GM12878 (cell line): Measurements from ENCODE around the gene BDP1.

DNA sequence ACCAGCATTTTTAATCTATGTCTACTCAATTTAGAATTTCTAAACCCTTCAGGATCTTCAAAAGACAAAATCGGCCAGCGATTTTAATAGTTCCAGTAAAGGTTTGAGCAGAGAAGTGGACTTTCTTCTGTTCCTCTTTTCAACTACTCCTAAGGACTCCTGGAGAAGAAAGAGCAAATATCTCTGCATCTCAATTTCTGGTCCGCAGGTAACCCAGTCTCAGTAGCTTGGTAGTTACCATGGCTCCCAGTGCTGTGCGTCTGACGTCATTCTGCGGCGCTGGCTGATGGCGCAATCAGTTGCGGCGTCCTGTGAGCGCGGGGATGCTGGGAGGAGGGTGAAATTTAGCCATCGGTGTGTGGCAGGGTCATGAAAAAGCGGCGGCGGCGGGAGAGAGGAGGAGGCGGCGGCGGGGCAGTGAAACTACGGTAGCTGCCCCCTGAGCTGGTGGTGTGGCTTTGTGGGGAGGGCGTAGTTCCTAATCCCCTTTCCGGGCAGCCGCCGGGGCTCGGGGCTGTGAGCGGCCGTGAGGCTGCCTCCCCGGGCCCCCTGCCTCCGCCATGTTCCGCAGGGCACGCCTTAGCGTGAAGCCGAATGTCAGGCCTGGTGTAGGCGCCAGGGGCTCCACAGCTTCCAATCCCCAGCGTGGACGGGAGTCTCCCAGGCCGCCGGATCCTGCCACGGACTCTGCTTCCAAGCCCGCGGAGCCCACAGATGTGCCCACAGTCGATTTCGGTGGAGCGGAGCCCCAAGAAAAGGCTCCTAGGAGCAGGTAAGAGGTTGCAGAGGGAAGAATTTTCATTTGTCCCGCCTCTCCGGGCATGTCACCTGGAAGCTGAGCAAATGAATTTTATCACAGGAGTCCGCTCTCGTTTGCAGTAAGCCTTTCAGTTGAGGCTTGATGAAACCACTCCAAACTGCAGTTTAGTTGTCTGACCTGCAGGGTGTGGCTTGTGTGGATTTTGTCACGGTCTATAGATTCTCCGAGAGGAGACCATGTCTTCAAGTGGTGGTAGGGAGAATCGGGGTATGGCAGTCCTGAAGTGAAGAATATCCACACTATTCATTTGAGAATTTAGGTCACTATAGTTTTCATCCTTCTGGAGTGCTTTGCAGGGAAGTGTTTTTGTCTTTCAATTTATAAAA, at the start of gene BDP1:
TSS of gene BDP1 (plus strand) at position 334 of the 1,146 bp plus-strand sequence.
- RAMPAGE, long total RNA, result start-site peak on the plus strand centred at position 350 of the sequence, 9 bp wide, 73 and 86 reads in 2 replicates
- RRBS, 2 experiments, result under 1 to 3% methylated on average over 5 of the region's 52 CpGs
CAGE:
- cytosol, long polyA minus RNA, result start-site peak on the plus strand centred at position 346 of the sequence, 30 bp wide, 1,782 reads
- cytosol, long polyA plus RNA, result start-site peak on the plus strand centred at position 331 of the sequence, 5 bp wide, 193 and 193 reads in 2 replicates
- long polyA plus RNA, result start-site peak on the plus strand centred at position 490 of the sequence, 357 bp wide, 258 and 375 reads in 2 replicates
- nucleolus, long total RNA, result start-site peak on the plus strand centred at position 346 of the sequence, 24 bp wide, 446 reads
- nucleus, long polyA plus RNA, result start-site peak on the plus strand centred at position 335 of the sequence, 12 bp wide, 872 and 1,152 reads in 2 replicates
- nucleus, long total RNA, result no peak

- RAMPAGE, long total RNA, result no peak
- RRBS, 2 experiments, result no CpG with 5 or more reads among the region's 3 CpGs
CAGE:
- cytosol, long polyA minus RNA, result no peak
- cytosol, long polyA plus RNA, result no peak
- long polyA plus RNA, result no peak
- nucleolus, long total RNA, result no peak
- nucleus, long polyA plus RNA, result no peak
- nucleus, long total RNA, result no peak
These were observed 14.8 kb downstream of the BDP1 start for GRCh38 chr5:71470181-71470635.

DNA sequence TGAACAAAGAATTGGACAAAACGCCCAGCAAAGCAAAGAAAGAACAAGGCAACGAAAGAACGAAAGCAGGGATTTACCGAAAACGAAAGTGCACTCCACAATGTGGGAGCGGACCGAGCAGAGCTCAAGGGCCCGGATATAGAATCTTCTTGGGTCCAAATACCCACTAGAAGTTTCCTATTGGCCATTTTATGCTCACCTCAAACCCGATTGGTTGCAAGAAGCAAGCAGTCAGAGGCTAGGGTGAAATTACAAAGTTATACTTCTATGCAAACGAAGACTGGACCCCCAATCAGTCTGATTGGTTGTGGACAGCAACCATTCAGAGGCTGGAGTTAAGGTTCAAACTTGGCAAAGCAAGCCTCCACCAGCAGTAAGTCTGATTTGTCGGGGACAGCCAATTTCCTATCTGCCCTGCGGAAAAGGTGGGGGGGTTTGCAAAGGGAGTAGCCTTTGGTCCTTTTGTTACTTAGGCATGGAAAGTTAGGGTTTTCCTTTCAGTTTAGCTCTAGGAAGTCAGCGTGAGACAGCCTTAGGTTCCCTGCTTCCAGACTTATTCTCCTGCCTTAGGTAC, 575 bp upstream of the MCCC2 start:
- RAMPAGE, long total RNA, result no peak
- RRBS, 2 experiments, result no CpG with 5 or more reads among the region's 13 CpGs
CAGE:
- cytosol, long polyA minus RNA, result no peak
- cytosol, long polyA plus RNA, result no peak
- long polyA plus RNA, result no peak
- nucleolus, long total RNA, result no peak
- nucleus, long polyA plus RNA, result no peak
- nucleus, long total RNA, result no peak

DNA sequence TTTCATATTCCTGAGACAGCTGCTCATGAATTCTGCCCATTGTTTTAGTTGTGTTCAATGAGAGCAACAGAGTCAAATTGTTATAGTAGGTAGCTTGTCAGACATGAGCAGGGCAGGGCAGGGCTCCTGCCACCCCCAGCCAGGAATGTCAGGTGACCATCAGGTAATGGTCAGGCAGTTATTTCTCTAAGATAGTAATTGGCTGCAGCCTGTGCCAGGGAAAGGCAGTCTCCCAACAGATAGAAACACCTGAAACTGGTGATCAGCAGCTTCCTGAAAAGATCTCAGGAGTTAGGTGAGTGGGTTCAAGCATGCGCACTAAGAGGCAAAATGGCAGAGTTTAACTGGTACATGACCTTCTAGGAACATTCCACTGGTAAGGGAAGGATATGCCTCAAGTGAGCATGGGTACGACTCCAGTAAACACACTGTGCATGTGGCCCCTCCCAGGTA, 25.0 kb downstream of the CARTPT start:
- RAMPAGE, long total RNA, result no peak
- RRBS, 2 experiments, result no CpG with 5 or more reads among the region's 2 CpGs
CAGE:
- cytosol, long polyA minus RNA, result no peak
- cytosol, long polyA plus RNA, result no peak
- long polyA plus RNA, result no peak
- nucleolus, long total RNA, result no peak
- nucleus, long polyA plus RNA, result no peak
- nucleus, long total RNA, result no peak

GRCh38 chr5:72166370-72167214, 59.3 kb downstream of the MAP1B start:
- RAMPAGE, long total RNA, result no peak
- RRBS, 2 experiments, result no CpG with 5 or more reads among the region's 17 CpGs
CAGE:
- cytosol, long polyA minus RNA, result no peak
- cytosol, long polyA plus RNA, result no peak
- long polyA plus RNA, result no peak
- nucleolus, long total RNA, result no peak
- nucleus, long polyA plus RNA, result no peak
- nucleus, long total RNA, result no peak

GRCh38 chr5:72203403-72204034, 96.2 kb downstream of the MAP1B start:
- RAMPAGE, long total RNA, result no peak
- RRBS, 2 experiments, result no CpG with 5 or more reads among the region's 10 CpGs
CAGE:
- cytosol, long polyA minus RNA, result no peak
- cytosol, long polyA plus RNA, result no peak
- long polyA plus RNA, result no peak
- nucleolus, long total RNA, result no peak
- nucleus, long polyA plus RNA, result no peak
- nucleus, long total RNA, result no peak

- RAMPAGE, long total RNA, result no peak
- RRBS, 2 experiments, result no CpG with 5 or more reads among the region's 3 CpGs
CAGE:
- cytosol, long polyA minus RNA, result no peak
- cytosol, long polyA plus RNA, result no peak
- long polyA plus RNA, result no peak
- nucleolus, long total RNA, result no peak
- nucleus, long polyA plus RNA, result no peak
- nucleus, long total RNA, result no peak
These were observed 81.4 kb downstream of the MRPS27 start for GRCh38 chr5:72238564-72239043.

DNA sequence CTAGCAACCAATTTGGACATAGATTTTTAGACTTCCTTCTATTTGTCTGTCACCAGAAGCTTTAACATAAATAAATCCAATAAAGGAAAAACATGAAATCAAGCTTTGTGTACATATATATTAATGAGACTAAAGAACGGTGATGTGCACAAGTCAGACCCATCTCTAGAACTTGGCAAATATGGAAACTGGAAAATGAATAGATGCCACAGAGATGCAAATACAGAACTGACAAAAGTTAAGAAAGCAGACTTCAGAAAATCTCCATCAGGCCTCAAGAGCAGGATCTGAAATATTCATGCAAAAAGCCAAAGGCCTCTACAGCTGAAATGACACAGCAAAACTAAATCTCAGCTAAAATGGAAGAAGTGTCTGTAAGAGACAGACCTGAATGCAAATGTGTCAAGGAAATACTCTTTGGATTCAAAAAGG, 14.9 kb downstream of the MRPS27 start:
- RAMPAGE, long total RNA, result no peak
- RRBS, 2 experiments, result no CpG with 5 or more reads among the region's 1 CpG
CAGE:
- cytosol, long polyA minus RNA, result no peak
- cytosol, long polyA plus RNA, result no peak
- long polyA plus RNA, result no peak
- nucleolus, long total RNA, result no peak
- nucleus, long polyA plus RNA, result no peak
- nucleus, long total RNA, result no peak

GRCh38 chr5:72307793-72308782, 12.0 kb downstream of the MRPS27 start:
- RAMPAGE, long total RNA, result start-site peak on the minus strand at chr5:72308196-72308428, 56 and 74 reads in 2 replicates
- RRBS, 2 experiments, result 1% methylated on average over 30 to 34 of the region's 79 CpGs
CAGE:
- cytosol, long polyA minus RNA, result no peak
- cytosol, long polyA plus RNA, result start-site peak on the minus strand at chr5:72308316-72308377, 35 and 21 reads in 2 replicates
- long polyA plus RNA, result start-site peak on the minus strand at chr5:72308240-72308425, 31 and 39 reads in 2 replicates
- nucleolus, long total RNA, result start-site peak on the minus strand at chr5:72308316-72308376, 75 reads
- nucleus, long polyA plus RNA, result no peak
- nucleus, long total RNA, result no peak

- RAMPAGE, long total RNA, result no peak
- RRBS, 2 experiments, result no CpG with 5 or more reads among the region's 14 CpGs
CAGE:
- cytosol, long polyA minus RNA, result no peak
- cytosol, long polyA plus RNA, result no peak
- long polyA plus RNA, result no peak
- nucleolus, long total RNA, result no peak
- nucleus, long polyA plus RNA, result no peak
- nucleus, long total RNA, result no peak
These were observed 286 bp downstream of the PTCD2 start for GRCh38 chr5:72320483-72320835.

DNA sequence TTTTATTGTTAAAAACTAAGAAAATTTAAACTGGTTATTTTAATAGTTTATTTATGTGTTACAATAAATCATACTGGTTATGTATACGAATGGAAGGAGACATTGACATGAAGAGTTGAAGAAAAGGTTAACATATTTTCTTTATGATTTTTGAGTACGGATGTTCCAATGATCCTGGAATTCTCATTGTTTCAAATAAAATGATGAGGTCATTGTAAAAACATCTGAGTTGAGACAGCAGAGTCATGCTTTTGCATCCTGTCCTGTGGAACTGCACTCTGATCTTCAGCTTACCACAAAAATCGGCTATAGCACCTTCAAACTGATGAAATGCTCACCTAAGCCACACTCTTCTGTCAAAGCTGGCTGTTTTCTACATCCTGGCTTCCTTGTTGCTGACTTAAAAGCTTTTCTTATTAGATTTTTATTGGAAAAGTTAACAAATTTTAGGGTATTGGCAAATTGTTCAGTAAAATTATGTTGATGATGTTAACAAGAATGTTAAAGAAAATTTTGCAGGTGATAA, 67.9 kb downstream of the PTCD2 start:
- RAMPAGE, long total RNA, result no peak
- RRBS, 2 experiments, result no CpG with 5 or more reads among the region's 3 CpGs
CAGE:
- cytosol, long polyA minus RNA, result no peak
- cytosol, long polyA plus RNA, result no peak
- long polyA plus RNA, result no peak
- nucleolus, long total RNA, result no peak
- nucleus, long polyA plus RNA, result no peak
- nucleus, long total RNA, result no peak

DNA sequence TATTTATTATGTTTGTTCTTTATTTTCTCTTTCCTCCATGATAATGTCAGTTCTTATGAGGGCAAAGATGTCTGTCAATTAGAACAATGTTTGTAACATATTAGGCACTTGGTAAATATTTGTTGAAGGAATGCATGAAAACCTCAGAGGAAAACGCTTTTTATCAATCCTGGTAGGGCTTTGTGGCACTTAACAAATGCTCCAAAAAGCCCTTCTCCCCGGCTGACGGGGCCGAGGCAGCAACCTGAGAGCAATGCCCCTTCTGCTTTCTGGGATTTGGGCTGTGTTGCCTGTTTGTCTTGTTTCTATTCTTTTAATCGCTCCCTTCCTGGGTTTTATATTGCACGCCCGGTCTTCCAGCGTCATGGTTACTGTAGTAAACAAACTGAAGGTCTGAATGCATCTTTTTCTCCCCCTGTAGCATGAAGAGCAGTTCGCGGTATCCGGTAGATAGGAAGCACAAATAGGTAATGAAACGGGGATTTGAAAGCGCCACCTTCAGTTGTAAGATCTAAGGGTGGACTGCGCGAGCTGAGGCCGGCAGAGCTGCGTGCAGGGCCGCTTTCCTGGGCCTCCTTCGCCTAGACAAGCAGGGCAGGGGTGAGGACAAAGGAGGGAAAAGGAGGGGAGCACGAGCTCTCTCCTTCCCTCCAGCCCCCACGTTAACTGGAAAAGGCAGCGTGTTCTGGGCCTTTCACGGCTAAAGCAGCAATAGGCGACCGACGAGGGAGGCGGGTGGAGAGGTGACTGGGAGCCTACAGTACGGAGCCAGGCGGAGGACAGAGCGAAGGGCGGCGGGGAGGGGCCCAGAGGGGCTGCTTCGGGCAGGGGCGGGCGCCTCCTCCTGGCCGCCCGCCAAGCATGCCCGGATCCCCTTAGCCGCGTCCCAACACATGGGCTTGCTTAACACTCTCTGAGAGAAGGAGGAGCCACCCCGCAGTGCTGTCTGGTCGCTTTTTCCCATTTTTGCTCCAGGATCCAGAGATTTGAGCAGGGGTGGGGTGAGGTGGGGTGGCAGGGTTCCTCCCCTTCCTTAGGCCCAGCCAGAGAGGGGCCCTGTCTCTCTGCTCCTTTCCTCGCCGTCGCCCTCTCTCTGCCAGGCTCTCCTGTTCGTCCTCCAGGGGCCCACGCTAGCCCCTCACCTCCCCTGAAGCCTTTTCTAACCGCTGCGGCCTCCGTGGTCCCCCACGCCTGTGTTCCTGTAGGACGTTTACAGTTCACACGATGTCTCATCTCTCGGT, 49.4 kb upstream of the ZNF366 start:
- RAMPAGE, long total RNA, result no peak
- RRBS, 2 experiments, result 3 to 6% methylated on average over 7 to 9 of the region's 54 CpGs
CAGE:
- cytosol, long polyA minus RNA, result no peak
- cytosol, long polyA plus RNA, result no peak
- long polyA plus RNA, result no peak
- nucleolus, long total RNA, result no peak
- nucleus, long polyA plus RNA, result no peak
- nucleus, long total RNA, result no peak

- RAMPAGE, long total RNA, result no peak
- RRBS, 2 experiments, result no CpG with 5 or more reads among the region's 3 CpGs
CAGE:
- cytosol, long polyA minus RNA, result no peak
- cytosol, long polyA plus RNA, result no peak
- long polyA plus RNA, result no peak
- nucleolus, long total RNA, result no peak
- nucleus, long polyA plus RNA, result no peak
- nucleus, long total RNA, result no peak
These were observed 111.3 kb upstream of the ZNF366 start for GRCh38 chr5:72618535-72618836.

DNA sequence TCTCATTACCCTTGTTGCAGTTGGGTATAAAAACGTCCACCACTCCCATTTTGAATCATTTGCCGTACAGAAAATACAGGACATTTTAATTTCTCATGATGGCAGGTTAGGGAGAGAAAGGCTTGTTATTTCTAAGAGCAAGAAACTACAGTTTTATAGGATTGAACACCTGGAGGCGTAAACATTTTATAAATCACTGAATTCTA, 699 bp upstream of the TNPO1 start:
- RAMPAGE, long total RNA, result no peak
- RRBS, 2 experiments, result no CpG with 5 or more reads among the region's 3 CpGs
CAGE:
- cytosol, long polyA minus RNA, result no peak
- cytosol, long polyA plus RNA, result no peak
- long polyA plus RNA, result no peak
- nucleolus, long total RNA, result no peak
- nucleus, long polyA plus RNA, result no peak
- nucleus, long total RNA, result no peak

GRCh38 chr5:72849115-72849436, 32.6 kb downstream of the TNPO1 start:
- RAMPAGE, long total RNA, result no peak
- RRBS, 2 experiments, result no CpG with 5 or more reads among the region's 6 CpGs
CAGE:
- cytosol, long polyA minus RNA, result no peak
- cytosol, long polyA plus RNA, result no peak
- long polyA plus RNA, result no peak
- nucleolus, long total RNA, result no peak
- nucleus, long polyA plus RNA, result no peak
- nucleus, long total RNA, result no peak

DNA sequence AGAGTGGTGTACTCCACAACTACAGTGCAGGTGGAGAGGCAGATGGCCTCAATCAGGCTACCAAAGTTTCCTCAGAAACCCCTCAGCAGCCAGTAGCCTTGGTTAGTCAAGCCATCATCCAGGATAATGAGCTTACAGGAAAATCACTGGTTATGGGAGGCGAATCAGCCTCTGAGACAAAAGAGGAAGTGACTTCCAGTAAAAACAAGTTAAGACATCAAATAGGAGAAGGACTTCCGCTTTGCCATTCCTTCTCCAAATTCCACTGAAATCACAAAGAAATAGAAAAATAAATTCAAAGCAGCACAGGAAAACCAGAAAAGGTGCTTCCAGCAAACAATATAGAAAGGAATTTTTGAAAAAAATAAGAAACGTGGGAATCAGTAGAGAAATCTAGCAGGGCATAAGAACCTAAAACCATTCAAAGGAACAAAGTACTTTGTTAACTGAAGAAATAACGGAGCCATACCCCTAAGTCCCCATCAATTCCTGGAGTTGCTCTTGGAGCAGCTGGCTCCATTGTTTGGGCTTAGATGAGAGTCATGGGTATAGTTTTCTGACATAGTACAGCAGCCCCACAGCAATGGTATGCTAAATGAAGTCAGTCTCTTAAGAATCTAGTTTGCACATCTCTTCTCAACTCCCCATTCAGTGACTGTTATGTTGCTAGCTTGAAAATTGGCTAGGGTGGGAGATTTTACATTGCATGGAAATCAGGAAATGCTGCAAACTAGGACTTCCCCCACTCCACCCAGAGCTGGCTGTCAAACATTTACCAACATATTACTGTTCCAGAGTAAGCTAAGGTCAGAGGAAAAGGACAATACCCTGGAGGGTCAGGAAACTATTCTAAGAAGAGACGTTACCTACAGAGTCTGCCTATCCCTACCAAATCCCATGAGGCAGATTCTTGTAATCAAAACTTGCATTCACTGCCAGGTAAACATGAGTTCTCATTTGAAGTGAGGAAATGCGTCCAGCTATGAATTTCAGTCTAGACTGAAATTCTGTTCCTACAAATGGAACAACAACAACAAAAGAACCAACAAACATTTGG, 17.8 kb upstream of the FCHO2 start:
- RAMPAGE, long total RNA, result no peak
- RRBS, 2 experiments, result no CpG with 5 or more reads among the region's 6 CpGs
CAGE:
- cytosol, long polyA minus RNA, result no peak
- cytosol, long polyA plus RNA, result no peak
- long polyA plus RNA, result no peak
- nucleolus, long total RNA, result no peak
- nucleus, long polyA plus RNA, result no peak
- nucleus, long total RNA, result no peak

DNA sequence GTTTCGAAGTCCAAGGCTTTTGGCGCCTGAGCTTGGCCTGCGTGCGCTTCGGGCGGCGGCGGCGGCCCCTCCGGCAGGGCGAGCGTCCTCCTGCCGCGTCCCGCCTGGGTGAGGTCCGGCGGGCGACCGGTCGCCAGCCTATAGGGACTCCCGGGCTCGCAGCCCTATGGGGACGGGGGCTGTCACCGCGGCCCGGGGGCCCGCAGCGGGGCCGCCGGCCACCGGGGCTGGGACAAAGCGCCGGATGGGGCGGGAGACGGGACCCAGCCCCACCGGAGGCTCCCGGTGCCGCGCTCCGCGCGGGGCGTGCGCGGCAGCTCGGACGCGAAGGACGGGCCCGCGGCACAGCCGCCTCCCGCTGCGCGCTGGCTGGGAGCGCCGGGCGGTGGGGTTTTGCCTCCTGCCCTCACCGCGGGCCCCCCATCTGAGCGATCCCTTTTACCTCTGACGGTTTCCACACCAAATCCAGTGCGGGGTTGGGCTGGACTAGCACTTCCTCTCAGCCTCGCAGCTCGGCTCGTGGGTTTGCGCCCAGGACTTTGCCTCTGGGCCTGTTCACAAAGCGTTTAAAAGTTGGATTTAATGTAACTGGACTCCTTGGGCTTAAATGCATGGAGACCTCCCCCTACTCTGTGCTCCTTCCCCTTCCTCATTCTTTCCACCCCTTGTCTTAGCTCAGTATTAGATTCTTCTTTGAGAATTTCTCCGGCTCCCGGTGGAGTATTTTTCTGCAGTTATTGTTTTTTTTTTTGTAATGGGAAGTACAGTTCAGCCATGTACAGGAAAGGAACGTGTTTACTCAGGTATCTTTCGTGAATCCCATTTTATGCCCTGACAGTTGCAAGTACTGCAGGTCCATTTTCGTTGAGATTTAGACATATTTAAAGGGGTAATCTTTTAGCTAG, 568 bp downstream of the FCHO2 start:
- RAMPAGE, long total RNA, result no peak
- RRBS, 2 experiments, result under 1 to 1% methylated on average over 22 to 28 of the region's 73 CpGs
CAGE:
- cytosol, long polyA minus RNA, result no peak
- cytosol, long polyA plus RNA, result no peak
- long polyA plus RNA, result no peak
- nucleolus, long total RNA, result no peak
- nucleus, long polyA plus RNA, result no peak
- nucleus, long total RNA, result no peak

- RAMPAGE, long total RNA, result no peak
- RRBS, 2 experiments, result 34 to 61% methylated on average over 9 of the region's 27 CpGs
CAGE:
- cytosol, long polyA minus RNA, result no peak
- cytosol, long polyA plus RNA, result no peak
- long polyA plus RNA, result no peak
- nucleolus, long total RNA, result no peak
- nucleus, long polyA plus RNA, result no peak
- nucleus, long total RNA, result no peak
These were observed 126.2 kb downstream of the TMEM174 start for GRCh38 chr5:73299198-73299580.

GRCh38 chr5:73370391-73371218, 78.0 kb downstream of the FOXD1 start:
- RAMPAGE, long total RNA, result no peak
- RRBS, 2 experiments, result no CpG with 5 or more reads among the region's 12 CpGs
CAGE:
- cytosol, long polyA minus RNA, result no peak
- cytosol, long polyA plus RNA, result no peak
- long polyA plus RNA, result no peak
- nucleolus, long total RNA, result no peak
- nucleus, long polyA plus RNA, result no peak
- nucleus, long total RNA, result no peak

DNA sequence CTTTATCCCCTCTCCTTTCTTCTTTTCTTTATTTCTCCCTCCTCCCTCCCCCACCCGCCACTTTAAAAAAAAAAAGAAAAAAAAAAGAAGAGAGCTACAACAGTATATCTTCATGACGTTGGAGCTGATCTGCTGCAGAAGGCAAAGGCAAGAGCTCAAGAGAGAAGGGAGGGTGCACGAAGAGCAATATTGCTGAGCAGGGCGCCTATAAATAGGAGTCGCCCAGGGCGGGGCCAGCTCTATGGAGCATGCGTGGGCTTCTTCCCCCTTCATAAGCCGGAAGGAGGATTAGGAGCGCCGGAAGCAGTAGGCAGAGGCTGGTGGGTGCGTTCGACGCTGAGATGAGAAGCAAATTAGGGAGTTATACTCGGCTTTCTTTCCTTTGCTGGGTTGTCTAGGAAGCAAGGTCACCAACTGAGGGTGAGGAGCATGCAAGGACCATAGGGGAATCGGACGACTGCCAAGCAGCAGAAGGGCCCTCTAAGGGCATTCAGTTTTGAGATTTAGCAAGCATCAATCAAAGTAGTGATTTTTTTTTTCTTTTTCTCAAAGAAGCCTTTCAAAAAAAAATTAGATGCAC, 496.8 kb downstream of the ENC1 start:
- RAMPAGE, long total RNA, result no peak
- RRBS, 2 experiments, result no CpG with 5 or more reads among the region's 16 CpGs
CAGE:
- cytosol, long polyA minus RNA, result no peak
- cytosol, long polyA plus RNA, result no peak
- long polyA plus RNA, result no peak
- nucleolus, long total RNA, result no peak
- nucleus, long polyA plus RNA, result no peak
- nucleus, long total RNA, result no peak